Rectum (tissue), 1 donor: ENCODE measurements around the gene TRAPPC10.

DNA sequence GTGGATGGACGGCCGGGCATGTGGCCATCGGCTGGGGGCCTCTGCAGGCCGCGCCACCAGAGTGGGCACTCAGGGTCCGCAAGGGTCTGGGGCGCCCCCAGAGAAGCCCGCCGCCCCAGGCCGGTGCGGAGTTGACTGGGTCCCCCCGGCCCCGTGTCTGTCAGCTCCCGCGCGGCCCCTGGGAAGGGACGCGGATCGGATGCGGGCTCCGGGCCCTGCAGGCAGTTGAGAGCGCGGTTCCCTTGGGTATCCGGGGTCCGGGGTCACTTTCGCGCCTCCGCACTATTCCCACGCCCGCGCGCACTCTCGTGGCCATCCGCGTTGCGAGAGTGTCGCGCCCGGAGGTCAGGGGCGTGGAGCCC, 507 bp upstream of the PDXK start:
- PRO-cap: no peak

DNA sequence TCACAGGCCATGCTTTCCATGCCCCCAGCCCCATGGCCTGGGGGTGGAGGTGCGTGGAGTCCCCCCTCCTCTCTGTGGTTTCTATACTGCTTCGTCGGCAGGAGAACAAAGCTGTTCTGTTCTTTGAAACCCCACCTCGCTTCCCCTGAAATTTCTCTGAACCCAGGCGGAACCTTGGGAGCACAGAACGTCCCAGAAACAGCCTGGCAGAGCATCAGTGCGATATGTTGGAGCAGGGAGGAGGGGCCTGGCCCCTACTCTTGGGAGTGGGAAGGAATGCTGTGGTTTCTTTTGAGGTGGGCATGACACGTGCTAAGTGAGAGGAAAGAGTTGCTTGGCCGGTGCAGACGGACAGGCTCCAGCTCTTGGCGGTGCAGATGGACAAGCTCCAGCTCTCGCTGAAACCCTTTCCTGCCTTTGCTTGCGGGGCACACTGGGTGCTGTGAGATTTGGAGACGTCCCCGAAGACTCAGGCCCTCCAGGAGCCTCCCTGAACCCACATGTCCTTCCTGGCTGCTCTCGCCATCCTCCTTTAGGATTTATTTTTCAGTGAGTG, 15.9 kb downstream of the PDXK start:
- PRO-cap: no peak

DNA sequence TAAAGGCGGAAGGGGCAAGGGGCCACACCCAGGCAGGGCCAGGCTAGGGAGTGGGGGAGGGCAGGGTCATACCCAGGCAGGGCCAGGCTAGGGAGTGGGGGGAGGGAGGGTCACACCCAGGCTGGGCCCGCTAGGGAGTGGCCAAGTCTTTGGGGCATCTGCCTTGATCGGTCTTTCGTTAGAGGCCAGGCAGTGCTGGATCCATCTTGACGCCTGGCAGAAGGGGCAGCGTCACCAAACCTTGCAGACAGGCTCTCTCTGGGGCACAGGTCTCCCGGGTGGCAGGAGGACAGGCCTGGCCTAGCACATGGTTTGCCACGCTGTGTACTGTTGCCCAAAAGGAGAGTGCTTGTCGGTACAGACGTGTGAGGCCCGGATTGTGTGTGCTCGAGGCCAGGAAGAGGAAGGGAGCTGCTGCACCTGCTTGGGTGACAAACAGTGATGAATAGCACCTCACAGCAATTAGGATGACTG, 25.2 kb downstream of the PDXK start:
- PRO-cap: no peak

DNA sequence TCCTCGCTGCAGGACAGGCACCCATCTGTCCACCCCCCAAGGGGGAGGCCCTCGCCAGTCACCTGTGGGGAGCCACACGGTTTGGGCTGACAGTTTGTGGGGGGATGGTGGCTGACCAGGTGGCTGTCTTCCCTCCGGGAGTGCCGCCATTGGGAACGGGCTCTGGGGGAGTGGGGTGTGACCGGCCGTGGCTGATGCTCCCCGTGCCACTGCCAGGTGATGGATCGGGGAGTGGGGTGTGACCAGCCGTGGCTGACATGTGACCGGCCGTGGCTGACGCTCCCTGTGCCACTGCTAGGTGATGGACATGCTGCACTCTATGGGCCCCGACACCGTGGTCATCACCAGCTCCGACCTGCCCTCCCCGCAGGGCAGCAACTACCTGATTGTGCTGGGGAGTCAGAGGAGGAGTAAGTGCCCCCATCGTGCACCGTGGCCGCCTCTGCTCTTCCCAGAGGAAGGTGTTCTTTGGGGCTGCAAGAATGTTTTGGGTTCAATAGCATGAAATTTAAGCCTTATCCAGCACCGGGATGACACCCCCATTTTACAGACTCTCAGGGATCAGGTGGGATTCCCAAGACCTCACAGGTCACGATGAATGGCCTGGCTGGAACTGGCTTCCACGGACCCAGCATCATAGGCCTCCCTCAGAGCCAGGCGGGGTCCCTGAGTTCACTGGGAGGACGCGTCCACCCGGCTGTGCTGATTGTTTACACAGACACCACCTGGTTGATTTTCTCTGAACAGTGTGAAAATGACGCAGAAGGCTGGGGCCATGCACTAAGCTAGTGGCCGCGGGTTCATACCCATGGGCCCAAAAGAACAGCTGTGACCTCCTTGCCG, 23.7 kb downstream of the CSTB start:
- PRO-cap: no peak

GRCh38 chr21:43767624-43768793, 8.1 kb downstream of the CSTB start:
- PRO-cap: no peak

- PRO-cap: no peak
Observed at GRCh38 chr21:43773853-43774787, 2.0 kb downstream of the CSTB start.

GRCh38 chr21:43775521-43776002, 546 bp downstream of the CSTB start:
- PRO-cap: bidirectional peak, plus-strand start at chr21:43775916, minus-strand start at chr21:43775871

- PRO-cap: no peak
Observed at GRCh38 chr21:43778498-43779512, 2.7 kb upstream of the CSTB start.

DNA sequence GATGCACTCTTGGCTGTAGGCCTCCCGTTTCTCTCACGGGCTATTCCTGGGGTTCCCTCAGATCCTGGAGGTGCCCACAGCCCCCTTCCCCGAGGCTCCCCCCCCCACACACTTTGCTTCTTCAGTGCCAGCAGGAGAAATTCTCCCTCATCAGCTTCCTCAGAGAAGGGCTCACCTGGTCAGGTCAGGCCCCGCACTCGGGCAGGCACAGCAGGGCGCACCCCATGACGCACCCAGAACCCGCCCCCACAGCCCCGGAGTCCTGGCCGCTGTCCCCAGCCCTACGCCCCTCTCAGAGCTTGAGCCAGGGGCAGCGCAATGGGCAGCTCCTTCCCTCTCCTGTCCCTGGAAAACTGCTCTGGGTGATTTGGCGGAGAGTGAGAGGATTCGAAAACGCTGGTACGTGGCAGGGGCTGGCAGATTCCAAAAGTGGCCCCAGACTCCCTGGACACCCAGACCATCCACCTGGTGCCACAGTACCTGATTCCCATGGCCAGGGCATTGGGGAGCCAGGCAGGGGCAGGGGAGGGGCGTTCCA, 23.6 kb downstream of the RRP1 start:
- PRO-cap: no peak

- PRO-cap: no peak
Observed at GRCh38 chr21:43893408-43894414, 28.7 kb downstream of the AGPAT3 start.

DNA sequence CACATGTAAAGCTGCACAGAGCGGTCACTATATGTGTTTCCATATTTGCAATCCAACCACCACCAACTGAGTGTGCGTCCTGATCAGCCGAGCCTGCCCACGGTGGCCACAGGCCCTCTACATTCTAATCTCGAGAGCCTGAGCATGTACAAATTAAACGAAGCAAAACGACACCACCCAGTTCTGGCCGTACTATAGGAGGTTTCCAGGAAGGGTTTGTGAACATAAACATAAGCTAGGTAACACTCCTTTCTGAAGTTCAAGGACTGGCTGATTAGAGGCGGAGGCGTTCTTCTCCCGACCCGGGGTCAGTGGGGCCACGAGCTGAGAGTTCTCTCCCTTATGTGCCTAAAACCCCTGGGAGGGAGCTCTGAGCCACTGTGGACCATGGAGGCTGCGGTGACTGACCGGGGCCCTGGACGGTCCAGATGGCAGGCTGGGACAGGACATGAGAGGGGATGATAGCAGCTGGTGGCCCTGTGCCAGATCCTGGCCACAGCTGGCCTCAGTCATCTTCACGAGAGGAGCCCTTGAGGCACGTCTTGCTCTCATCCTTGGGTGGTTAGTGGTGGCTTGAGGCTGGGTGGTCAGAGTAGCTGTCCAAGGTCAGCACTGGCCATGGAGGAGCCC, 39.1 kb upstream of the TRAPPC10 start:
- PRO-cap: no peak

DNA sequence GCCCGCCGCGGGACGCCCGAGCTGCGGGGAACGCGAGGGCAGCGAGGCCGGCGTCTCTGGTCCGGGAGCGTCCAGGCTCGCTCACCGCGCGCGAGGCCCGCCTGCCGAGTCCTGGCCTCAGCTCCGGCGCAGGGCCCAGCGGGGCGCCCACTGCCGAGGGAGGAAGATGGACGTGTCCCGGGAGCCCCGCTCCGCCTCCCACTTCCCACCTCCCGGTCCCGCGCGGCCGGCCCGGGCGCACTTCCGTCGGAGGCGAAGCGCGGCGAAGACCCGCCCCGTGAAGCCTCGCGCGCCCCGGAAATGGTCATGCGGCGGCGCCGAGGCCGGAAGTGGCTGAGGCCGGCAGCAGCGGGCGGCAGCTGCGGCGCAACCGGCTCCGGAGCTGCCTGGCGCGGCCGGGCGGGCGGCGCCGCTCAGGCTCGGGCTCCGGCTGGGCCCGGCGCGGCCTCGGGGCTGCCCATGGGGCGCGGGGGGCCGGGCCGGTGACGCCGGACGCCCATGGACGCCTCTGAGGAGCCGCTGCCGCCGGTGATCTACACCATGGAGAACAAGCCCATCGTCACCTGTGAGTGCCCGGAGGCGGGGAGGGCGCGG, at the start of gene TRAPPC10:
Gene TRAPPC10 (plus strand): TSS at position 314 of the 594 bp plus-strand sequence.
- PRO-cap: bidirectional peak, plus-strand start at position 314 of the sequence, minus-strand start at position 254 of the sequence

GRCh38 chr21:44033163-44034182, 21.4 kb downstream of the TRAPPC10 start:
- PRO-cap: no peak

DNA sequence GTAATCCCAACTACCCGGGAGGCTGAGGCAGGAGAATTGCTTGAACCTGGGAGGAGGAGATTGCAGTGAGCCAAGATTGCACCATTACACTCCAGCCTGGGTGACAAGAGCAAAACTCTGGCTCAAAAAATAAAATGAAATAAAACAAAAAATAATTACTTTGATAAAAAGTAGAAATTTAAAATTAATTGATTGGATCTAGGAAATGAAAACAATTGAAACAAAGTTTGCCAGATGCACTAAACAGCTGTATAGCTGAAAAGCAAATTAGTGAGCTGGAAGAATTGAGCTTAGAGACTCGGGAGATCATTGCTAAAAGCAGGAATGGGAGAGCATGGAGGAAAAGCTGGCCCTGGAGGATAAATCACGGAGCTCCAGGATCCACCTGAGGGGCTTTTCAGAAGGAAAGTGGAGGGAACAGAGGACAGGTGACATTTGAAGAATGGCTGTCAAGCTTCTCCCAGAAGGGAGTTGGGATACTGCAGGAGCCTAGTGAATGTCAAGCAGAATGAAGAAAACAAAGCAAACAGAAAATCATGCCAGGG, 23.6 kb downstream of the TRAPPC10 start:
- PRO-cap: no peak

DNA sequence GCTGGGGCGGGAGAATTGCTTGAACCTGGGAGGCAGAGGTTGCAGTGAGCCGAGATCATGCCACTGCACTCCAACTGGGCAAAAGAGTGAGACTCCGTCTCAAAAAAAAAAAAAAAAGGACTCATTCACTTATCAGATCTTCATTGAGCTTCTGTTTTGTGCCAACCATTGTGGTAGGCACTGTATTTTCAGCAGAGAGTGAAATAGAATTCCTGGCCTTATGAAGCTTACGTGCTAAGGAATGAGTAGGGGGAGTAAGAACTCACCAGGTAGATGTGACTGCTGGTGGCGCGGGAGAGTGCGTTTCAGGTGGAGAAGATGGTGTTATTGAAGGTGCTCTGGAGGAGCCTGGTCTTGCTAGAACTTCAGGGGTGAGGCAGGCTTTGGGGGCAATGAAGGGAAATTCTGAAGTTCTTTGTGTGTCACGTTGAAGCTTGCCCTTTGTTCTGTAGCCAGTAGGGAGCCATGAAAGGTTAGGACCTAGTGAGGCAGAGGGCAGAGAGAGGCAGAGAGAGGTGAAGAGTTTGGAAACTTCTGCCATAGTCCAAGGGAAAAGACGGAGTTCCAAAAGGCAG, 39.1 kb upstream of the PWP2 start:
- PRO-cap: no peak

DNA sequence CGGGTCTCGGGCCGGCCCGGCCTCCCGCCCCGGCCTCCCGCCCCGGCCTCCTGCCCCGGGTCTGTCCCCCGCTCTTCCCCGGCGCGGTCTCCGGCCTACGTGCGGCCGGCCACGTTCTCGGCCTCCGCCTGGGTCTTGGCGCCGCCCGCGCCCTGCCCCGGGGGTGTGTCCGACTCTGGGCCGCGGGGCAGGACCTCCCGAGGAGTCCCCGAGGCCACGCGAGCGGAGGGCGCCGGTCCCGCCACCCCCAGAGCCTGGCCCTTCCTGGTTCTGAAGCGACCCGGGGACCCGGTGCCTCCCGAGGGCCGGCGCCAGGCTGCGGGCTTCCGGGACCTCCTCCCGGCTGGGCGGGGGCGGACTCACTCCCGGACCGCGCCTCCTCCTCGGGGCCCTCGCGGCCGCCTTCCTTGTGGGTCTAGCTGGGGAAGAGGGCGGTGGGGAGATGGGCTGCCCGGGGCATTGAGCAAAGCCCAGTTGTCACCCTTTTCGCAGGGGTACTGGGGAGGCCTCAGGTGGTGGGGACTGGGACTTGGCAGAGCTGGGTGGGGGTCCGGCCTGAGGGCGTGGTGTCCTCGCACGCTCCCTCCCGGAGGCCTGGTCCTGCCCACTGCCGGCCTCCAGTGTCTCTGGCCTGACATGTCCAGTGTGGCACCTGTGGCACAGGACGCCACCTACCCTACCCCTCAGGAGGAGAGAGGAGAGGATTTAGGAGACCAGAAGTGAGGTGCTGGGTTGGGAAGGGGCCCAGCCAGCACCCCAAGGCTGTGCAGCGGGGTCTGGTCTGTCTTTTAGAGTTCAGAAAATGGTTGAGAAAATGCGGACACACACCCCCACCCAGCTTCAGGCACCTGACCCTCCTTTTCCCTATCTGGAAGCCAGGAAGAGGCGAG, 673 bp downstream of the PFKL start:
- PRO-cap: bidirectional peak, plus-strand start at position 428 of the sequence, minus-strand start at position 272 of the sequence; bidirectional peak, plus-strand start at position 634 of the sequence, minus-strand start at position 628 of the sequence

- PRO-cap: no peak
Observed at GRCh38 chr21:44329981-44330224, 9.3 kb downstream of the CFAP410 start.

DNA sequence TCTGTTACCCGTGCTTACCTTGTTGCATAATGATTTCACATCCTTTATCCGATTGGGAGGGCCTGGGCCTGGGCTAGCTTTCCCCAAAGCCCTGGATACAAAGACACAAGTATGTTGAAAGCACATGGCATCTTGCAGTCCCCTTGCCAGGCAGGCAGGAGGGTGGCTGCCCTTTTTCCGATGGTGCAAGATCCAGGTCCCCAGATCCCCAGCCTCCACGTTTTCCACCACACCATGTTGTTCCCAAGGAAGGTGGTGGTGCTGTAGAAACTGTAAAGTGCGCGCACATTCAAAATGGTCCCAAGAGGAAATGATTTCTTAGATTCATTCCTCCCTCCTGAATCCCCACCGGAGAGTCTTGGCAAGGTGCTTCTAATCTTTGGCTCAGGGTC, 706 bp downstream of the TRPM2 start:
- PRO-cap: no peak

- PRO-cap: unidirectional peak, minus-strand start at chr21:44363077
Observed at GRCh38 chr21:44362934-44363264, 9.5 kb downstream of the TRPM2 start.

GRCh38 chr21:44406553-44406823, 48.8 kb upstream of the LRRC3 start:
- PRO-cap: unidirectional peak, minus-strand start at chr21:44406735